BE2C (cell line): Measurements from ENCODE around the genes CFC1 and AMER3.

DNA sequence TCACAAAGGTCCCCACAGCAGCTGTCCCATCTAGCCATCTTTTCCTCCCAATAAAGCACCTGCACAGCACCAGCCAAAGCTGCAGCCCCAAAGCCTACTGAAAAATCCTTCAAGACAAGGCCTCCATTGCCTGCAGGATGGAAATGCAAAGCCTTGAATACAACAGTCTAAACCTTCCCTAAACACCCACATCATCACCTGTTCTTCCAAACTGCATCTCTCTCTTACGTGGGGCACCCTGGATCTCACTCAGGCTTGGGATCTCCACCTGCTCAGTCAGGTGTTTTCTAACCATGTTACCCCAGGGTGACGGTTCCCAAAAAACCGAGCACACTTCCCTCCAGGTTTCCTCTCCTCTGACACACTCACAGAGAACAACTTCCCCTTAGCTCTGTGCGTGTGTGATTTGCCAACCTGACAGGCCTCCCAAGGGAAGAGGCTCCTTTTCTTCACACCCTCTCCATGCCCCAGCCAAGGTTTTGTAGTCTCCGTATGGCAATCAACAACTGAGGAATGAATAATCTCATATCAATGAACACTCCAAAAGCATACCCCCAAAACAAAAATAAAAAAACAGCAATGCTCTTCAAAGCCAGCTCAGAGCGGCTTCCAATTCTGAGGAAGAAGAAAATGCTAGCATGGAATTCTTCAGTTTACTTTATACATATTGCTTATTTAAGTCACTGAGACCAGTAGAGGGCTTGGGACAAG is 13.0 kb downstream of the AMMECR1L start:
- RRBS = no CpG with 5 or more reads among the region's 6 CpGs

- RRBS = no CpG with 5 or more reads among the region's 9 CpGs
Observed at GRCh38 chr2:128187039-128187821, 96.2 kb downstream of the UGGT1 start.

GRCh38 chr2:128304976-128306013 is 13.4 kb downstream of the HS6ST1 start:
- RRBS = 54% methylated on average over 3 of the region's 19 CpGs

DNA sequence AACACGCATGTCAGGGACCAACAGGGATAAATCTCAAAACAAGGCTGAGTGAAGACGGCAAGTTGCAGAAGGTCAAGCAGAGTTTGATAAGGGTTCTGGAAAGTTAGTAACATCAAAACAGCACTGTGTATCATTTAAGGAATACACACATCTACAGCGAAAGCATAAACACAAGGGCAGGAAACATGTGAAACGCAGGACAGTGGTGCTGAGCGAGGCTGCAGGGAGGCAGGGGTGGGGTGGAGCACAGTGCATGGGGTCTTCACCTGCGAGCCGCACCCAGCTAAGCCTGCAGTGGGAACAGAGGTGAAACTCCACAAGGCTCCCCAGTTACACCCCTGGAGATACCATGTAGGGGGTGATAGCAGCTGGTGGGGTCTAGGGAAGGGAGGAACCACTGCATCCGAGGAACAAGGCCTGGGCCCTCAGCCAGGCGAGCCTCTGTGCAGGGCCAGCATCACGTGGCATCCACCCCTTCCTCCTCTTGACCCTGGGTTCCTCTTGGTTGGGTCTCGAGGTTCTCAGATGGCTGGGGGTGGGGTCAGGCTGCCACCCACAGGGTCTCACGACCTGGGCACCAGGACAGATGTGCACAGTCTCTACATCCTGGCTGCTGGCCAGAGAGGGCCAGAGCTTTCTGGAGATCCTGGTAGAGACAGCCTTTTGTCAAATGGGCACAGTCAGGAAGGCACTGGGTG is 10.5 kb downstream of the HS6ST1 start:
- RRBS = no CpG with 5 or more reads among the region's 12 CpGs

DNA sequence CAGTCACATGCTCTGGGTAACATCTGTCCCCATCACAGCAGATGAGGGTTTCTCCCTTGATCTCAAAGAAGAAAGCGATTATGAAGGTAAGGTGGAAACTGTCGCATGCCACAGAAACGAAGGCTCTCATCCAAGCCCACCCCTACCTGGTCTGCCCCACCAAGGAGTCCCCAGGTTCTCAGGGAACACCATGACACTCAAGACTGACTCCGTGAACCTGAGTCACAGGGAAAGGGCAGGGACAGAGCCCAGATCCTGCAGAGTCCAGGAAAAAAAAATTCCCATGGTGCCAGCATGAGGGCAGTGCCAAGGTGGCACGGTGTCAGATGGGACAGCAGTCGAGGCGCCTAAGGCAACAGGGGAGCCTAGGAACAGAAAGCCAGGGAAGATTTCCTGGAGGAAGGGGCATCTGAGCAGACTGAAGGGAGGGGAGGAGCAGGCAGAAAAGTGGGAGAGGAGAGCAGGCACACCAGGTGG is 4.5 kb downstream of the HS6ST1 start:
- RRBS = no CpG with 5 or more reads among the region's 7 CpGs

DNA sequence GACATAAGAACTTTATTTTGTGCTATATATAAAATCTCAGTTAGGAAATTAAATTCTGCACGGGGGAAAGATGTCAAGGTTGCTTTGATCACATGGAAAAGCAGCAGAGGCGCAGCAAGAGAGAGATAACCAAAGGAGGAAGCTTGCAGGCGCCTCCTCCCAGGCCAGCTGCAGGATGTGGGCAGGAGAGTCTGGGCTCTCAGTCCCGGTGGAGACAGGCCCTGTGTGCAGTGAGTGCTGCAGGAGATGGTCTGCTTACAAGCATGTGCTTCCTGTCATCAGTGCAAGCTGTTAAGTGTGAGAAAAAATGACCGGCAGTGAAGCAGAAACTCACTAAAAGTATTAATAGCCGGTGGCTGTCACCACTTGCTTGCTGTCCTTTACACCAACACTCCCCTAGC is 435.5 kb upstream of the HS6ST1 start:
- RRBS = 13% methylated on average over 2 of the region's 6 CpGs

DNA sequence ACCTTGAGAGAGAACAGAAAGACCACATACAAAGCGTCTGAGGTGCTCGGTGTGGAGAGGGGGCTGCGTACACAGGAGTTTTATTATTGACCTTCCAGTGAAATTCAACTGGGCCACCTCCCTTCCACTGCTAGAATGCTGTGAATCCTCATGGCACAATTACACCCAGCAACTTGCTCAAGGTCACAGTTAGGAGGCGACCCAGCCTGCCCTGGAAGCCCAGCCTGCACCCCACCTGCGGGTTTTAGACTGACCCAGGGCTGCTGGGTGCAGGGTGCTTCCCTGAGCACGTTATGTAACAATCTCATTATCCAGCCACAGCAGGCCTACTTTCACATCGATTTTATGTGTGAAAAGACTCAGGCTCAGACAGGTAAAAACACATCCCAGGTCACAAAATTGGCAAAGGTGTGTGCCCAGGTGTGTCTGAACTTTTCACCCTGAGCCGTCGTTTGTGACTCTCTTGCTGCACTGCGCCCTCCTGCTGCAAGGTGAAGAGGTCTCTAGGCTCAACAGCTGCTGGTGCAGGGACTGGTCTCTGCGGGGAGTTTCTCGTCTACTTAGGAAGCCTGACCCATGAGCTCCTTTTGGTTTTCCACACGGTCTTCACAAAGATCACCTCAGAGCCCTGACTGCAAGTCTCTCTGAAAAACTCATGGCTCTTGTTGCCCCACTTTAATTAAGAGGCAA is 668.2 kb upstream of the HS6ST1 start:
- RRBS = no CpG with 5 or more reads among the region's 13 CpGs

- RRBS = 11% methylated on average over 14 of the region's 39 CpGs
Observed at GRCh38 chr2:129934009-129934684, 45.3 kb upstream of the RAB6C start.

DNA sequence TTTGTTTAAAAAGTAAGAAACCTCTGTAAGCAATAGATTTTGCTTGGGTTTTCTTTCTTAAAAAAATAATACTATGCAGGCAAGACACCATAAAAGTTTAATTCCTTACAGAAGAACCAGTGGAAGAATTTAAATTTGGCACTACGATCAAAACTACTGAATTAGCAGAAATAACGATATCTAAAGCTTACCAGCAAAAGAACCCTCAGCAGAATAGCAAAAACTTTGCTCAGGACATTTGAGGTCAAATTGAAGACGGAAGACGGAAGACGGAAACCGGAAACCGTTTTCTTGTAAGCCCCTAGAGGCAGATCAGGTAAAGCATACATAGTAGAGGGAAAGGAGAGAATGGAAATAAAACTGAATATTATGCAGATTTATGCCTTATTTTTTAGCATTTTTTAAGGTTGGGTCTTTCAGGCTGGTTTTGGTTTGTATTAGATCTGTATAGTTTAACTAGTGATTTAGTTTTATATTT is 2.2 kb downstream of the RAB6C start:
- RRBS = no CpG with 5 or more reads among the region's 7 CpGs

DNA sequence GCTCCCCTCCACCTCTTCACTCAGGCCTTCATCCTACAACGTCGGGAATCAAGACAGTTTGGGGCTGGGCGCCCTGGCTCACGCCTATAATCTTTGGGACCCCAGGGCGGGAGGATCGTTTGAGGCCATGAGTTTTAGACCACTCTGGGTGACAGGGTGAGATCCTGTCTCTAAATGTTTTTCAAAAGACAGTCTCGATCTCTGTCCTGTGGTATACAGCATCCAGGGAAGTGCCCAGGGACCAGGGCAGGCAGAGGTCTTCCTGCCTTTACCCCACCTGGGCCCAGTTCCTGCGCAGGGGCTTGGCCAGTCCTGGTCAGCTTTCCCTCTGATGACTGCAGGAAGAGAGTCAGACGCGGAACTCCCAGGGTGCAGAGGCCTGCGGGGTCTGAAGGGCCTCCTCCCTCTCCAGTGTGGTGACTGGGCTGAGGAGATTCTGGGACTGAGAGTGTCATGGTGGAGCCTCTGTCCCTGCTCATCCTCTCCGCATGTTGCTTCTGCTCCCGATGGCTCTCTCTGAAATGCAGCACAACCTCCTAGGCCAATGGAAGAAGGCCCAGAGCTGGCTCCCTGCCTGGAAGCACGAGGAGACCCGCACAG is 1.1 kb downstream of the MZT2B start:
- RRBS = no CpG with 5 or more reads among the region's 15 CpGs

- RRBS = no CpG with 5 or more reads among the region's 1 CpG
Observed at GRCh38 chr2:130274729-130274928, 67.3 kb downstream of the CCDC115 start.

DNA sequence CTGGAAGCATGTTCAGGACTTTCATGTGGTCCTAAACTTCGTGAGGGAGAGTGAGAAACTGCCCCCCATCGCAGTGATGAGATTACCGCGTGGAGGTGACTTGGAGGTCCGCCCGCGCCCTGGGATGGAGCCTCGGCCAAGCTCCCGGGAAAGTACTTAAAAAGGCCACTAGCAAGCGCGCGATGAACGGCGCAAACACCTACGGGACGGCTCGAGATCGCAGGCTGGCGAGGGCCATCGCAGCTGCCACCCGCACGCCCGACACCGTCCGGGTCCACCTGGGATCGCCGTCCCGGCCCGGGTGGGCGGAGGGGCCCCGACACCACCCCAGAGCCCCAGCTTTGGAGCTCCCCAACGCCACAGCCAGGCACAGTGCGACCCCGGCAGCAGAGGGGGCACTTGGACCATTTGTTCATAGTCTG is 53.6 kb downstream of the CCDC115 start:
- RRBS = 83% methylated on average over 6 of the region's 34 CpGs

GRCh38 chr2:130356345-130356921 is 577 bp downstream of the PTPN18 start:
- RRBS = 39% methylated on average over 22 of the region's 55 CpGs

DNA sequence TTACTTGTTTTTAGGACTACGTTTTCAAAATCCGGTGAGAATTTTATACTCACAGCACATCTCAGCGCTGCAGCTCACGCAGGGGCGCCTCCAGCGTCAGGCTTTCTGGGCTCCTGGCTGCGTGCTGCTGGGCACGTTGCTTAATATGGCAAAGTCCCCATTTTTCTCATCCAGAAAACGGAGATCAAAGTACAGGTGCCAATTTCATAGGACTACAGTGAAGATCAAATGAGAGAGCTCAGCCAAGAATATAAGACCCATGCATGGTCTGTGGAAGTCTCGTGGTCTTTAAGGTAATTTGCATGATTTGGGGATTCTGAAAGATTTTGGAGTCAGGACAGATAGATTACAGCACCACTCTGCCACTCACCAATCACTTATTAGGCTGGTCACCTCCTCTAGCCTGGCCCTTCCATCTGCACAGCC is 36.2 kb downstream of the PTPN18 start:
- RRBS = no CpG with 5 or more reads among the region's 10 CpGs

- RRBS = no CpG with 5 or more reads among the region's 8 CpGs
Observed at GRCh38 chr2:130599410-130599894, at the start of gene CFC1. TSS of gene CFC1 (minus strand) at chr2:130599575.

GRCh38 chr2:130755171-130756190 is at the start of gene AMER3:
TSS of gene AMER3 (plus strand) at chr2:130755540.
- RRBS = 5% methylated on average over 45 of the region's 68 CpGs

- RRBS = no CpG with 5 or more reads among the region's 13 CpGs
Observed at GRCh38 chr2:130785521-130786201, 30.3 kb downstream of the AMER3 start.

- RRBS = no CpG with 5 or more reads among the region's 15 CpGs
Observed at GRCh38 chr2:130807605-130808463, 28.9 kb upstream of the ARHGEF4 start.

DNA sequence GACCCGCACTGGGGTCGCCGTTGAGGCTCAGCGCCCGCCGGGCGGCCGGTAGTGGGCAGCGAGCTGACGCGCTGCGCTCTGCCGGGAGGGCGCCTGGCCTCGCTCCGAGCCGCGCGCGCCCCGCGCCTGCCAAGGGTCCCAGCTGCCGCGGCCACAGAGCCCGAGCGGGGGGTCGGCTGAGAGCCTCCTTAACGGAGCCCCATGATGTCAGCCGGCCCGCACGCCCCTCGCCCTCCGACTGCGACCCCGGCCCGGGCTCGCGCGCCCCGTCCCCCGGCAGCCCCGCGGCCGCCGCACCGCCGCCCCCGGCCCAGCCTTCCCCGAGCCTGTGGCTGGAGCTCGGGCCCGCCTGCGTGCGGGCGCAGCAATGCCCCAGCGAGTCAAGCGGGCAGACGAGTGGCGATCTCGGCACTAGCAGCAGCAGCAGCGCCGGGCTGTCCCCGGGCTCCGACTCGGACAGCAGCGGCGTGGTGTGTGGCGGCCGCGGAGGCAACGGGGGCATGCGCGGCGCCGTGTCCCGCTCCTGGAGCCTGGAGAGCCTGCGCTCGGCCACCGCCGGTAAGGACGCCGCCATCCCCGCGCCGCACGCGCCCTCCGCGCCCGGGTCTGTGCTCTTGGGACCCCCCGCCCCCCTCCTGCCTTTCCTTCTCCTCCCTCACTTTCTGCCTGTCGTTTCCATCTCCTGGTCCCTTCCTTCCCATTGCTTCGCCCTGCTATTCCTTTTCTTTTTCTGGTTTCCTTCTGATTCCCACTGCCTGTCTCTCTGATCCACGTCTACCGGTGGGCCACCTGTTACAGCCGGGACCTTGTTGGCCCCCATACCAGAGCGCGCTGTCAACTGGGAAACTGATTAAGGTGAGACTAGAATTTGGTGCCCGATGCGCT is 127.2 kb downstream of the ARHGEF4 start:
- RRBS = 36% methylated on average over 23 of the region's 99 CpGs

GRCh38 chr2:131077328-131077991 is 15.8 kb downstream of the FAM168B start:
- RRBS = no CpG with 5 or more reads among the region's 9 CpGs